Sciatic nerve (tissue), 1 donor: ENCODE measurements around the genes SUMO3 and POFUT2.

- PRO-cap = bidirectional peak, plus-strand start at chr21:44817876, minus-strand start at chr21:44817664
Observed at GRCh38 chr21:44817242-44817789, 546 bp downstream of the SUMO3 start.

GRCh38 chr21:44817790-44818991 lies at the start of gene SUMO3:
TSS of gene SUMO3 (minus strand) at chr21:44818062.
- PRO-cap = bidirectional peak, plus-strand start at chr21:44817876, minus-strand start at chr21:44817664; bidirectional peak, plus-strand start at chr21:44818237, minus-strand start at chr21:44818060; unidirectional peak, minus-strand start at chr21:44818580

DNA sequence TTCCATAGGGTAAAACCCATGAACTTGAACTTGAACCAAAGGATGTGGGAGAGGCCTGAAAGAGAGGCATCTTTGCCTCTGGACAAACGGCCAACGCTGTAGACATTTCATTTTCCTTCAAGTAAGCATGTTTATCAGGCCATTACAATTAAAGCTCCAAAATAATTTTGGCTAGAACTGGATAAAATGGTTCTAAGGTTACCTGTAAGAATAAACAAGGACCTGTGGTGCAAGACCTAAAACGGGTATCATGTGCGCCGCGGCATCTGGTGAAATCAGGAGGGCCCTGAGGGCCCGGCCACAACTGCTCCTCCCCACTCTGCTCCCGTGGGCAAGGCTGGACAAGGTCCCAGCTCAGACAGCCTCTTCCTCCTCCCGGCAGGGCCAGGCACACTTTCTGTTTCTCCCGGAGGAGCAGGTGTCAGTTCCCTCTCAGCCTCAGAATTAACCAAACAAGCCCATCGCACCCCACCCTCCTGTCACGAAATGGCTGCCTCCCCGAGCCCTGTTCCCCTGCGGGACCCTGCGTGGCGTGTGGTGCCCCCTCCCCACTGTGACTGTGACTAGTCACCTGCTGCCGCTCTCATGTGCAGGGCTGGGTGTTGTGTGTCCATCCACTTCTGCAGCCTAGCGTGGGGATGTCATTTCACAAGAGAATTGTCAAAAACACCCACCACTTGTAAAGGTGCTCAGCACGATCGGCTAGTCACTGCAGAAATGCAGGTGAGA lies 15.2 kb downstream of the PTTG1IP start:
- PRO-cap = no peak

GRCh38 chr21:44882134-44882936 lies 8.8 kb upstream of the PTTG1IP start:
- PRO-cap = no peak

GRCh38 chr21:44894042-44894497 lies 20.6 kb upstream of the PTTG1IP start:
- PRO-cap = no peak

DNA sequence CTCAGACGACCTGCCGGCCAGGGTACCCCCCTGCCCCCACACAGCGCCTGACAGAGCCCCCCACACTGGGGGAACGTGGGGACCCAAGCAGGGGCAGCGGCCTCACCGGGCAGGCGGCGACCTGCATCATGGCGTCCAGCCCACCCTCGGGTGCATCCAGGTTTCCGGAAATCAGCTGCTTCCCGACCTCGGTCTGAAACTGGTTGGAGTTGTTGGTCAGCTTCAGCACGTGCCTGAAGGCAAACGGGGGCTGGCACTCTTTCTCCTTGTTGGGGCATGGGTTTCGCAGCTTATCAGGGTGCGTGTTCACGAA lies 19.4 kb downstream of the ITGB2 start:
- PRO-cap = no peak

DNA sequence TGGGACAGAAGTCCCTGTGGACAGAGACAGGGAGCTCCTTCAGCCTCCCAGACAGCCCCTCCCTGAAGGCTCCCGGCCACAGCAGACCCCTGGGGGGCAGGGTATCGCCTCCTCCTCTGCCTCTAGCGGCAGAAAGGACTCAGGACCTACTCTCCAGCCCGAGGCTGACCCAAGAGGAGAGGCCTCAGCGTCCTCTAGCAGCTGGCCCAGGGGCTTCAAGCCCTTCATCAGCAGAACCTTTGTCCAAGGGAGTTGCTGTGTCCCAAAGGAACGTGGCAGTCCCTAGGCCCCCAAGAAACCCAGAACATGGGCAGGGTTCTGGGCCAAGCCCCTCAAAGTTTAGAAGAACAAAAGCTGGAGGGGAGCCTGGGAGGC lies 13.5 kb downstream of the ITGB2 start:
- PRO-cap = no peak

DNA sequence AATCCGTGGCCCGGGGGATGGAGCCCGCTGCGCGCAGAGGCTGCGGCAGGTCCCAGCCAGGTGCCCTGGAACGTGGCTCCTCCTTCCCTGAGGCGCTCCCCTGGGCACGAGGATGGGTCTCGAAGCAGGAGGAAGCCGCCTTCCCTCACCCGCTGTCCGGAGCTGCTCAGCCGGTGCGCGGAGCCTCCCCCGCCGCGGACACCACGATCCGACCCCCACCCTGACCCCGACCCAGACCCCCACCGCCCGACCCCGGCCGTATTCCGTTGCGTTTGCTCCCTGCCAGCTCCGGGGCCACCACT lies 8.0 kb upstream of the SLX9 start:
- PRO-cap = no peak

DNA sequence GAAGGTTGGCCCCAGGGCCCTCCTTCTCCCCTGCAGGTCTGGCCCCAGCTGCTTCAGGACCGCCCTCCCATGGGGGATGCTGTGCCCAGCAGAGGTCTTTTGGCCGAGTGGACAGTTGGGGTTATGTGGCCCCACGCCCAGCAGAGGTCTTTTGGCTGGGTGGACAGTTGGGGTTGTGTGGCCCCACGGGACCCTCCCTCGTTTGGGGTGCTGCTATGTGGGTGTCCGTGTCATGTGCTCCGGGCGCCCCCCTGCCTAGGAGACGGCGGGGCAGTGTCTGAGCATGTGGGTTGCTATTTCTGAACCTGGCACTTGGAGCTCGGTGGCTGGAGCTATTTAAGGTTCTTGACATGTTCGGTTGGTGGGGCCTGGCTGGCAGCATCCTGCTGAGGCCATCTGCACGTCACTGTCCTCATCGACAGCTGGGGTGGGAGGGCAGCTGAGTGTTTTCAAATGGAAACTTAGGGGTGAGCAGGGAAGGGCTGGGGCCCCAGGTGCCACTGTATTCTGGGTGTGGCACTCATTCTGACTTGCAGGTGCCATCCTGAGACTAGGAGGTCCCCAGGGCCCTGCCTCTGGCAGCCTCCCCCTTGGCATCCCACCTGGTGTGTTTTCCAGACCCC lies 12.8 kb downstream of the SLX9 start:
- PRO-cap = no peak

DNA sequence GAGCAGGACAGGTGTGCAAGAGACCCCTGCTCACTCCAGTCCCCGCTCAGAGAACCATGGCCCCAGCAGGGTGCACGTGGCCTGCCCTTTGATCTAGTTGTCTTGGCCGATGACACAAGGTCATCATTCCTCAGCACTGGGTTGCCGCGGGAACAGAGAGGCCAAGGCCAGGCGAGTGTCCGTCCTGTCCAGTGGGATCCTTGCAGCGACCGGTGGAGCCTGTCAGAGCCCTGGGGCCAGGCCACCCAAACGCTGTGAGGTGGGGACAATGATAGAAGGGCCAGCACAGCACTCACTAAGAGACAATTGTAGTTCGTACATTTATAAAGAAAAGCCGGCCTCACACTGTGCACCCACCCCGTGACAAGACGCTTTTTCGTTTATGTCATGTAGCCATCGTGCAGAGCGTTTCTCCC lies 52.7 kb upstream of the ADARB1 start:
- PRO-cap = no peak

DNA sequence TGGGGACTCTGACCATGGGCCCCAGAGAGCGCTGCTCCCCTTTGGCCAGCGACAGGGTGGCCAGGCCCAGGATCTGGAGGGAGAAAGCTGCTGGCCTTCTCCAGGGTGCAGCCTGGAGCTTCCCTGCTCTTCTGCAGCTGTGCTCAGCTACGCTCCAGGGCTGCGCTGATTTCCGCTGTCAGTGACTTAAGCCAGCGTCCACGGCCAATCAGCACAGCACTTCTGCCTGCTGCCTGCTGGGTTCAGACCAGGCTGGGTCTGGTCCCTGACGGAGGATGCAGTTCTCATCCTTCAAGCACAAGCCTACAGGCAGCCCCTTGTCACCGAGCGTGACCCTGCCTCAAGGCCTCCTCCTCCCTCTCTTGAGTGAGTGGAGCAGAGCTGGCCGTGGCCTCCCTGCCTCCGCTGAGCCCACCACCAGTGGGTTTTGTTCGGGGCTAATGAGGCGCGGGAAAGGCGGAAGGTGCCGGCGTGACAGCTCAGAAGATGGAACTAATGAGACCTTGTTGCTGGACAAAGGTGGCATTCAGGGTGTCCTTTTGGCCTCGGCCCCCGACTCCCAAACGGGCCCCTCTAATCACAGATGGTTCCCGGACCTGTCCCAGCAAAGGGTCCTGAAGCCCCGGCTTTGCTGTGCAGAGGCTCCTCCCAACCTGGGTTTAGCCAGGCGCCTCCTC lies 44.7 kb upstream of the ADARB1 start:
- PRO-cap = bidirectional peak, plus-strand start at position 245 of the sequence, minus-strand start at position 164 of the sequence

DNA sequence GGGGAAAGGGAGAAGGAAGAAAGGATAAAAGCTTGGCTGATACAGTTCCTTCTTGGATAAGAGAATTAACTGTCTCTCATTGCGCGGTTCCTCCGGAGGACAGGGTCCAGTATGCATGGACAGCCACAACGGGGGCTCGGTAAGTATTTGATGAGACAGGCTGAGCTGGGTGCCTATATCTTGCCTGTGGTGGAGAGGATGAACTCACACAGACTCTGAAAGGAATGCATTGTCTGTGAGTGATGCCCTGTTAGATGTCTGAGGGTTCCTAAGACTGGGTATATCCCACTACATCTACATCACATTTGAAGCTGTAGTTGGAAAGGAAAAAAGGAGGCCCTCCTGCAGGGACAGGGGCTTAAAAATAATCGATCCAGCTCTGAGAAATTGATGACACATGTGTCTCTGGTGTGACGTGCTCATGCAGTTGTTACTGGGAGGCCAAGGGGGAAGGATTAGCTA lies 1.8 kb downstream of the ADARB1 start:
- PRO-cap = unidirectional peak, minus-strand start at position 149 of the sequence; unidirectional peak, minus-strand start at position 217 of the sequence

DNA sequence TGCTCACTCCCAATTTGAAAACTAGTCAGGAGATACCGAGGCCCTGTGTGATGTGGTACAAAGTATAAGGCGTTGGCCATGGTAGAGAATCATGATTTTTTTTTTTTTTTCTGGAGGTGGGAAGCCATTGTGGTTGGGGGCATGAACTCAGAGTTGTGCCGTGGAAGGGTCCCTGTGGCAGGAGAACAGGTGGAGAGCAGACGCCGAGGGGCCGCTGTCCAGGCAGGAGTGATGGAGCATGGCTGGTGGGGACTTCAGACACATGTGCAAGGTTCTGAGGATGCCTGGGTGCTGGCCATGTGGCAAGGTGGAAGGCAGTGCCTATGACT lies 22.9 kb downstream of the ADARB1 start:
- PRO-cap = no peak

DNA sequence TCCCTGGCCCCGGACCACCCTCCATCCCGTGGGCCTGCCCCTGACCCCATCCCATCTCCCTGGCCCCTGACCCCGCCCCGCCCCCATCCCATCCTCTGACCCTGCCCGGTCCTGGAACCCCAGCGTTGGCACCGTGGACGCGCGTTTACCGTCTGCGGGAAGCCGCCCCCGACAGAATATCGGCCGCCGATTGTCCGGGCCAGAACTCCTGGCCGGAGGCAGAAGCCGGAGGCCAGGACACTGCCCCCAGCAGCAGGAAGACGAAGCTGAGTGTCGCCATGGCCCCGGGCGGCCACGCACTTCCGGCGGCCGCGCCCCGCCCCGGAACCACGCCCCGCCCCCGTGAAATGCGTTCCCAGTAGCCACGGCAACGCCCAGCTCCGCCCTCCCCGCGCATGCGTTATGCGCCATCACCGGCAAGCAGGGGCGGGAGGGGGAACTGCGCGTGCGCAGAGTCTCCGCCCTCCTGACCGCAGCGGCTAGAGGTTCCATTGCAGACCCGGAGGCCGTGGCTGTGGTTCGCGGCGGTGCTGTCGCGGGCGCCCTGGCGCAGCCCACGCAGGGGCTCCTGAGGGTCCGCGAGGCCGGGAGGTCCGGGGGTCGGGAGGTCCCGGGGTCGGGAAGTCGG lies at the start of gene POFUT2:
Gene POFUT2, minus strand, starts transcription at position 304 of the 628 bp plus-strand sequence.
- PRO-cap = bidirectional peak, plus-strand start at position 491 of the sequence, minus-strand start at position 242 of the sequence

DNA sequence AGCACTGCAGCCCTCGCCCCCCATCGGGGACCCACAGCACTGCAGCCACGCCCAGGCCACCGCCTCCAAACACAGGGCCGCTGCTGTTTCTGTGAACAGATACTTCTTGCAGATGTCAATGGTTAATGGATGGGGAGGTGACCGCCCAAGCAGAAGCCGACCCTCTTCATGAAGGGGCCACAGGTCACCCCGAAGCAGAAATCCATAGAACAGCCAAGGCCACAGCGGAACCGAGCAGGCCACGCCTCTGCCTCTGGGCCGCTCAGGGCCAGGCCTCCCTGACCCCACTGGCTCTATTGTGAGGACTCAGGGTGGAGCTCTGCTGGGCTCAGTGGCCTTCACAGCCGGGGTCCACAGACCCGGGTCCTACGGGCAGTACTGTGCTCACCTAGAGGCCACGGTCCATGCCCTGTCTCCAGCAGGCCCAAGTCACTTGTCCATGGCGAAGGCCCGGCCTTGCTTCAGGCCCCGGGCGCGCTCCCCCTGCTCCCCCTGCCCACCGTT lies 4.1 kb upstream of the POFUT2 start:
- PRO-cap = no peak

GRCh38 chr21:45318502-45319303 lies 31.0 kb upstream of the POFUT2 start:
- PRO-cap = no peak

- PRO-cap = unidirectional peak, minus-strand start at chr21:45322940
Observed at GRCh38 chr21:45322096-45323380, 34.8 kb upstream of the POFUT2 start.

GRCh38 chr21:45323478-45324188 lies 35.9 kb upstream of the POFUT2 start:
- PRO-cap = no peak

GRCh38 chr21:45356638-45357169 lies 48.3 kb upstream of the COL18A1 start:
- PRO-cap = no peak

DNA sequence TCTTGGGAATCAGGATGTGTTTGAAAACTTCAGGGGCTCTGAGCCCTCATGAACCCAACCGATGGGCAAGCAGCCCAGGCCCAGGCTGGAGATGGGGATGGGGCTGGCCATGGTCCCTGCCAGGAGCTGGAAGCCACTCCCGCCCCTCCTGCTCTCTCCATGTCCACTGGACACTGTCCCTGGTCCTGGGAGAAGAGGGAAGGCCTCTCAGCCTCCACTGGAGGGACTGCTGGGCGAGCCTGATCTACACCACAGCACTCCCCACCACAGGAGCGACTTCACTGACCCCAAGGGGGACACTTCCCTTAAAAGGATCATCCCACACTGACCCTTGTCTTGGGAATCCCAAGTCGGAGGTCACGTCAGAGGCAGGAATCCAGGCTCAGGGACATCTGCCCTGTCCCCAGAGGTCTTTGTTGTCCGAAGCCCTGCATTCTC lies 16.9 kb upstream of the COL18A1 start:
- PRO-cap = unidirectional peak, minus-strand start at position 175 of the sequence